Thoracic aorta (tissue), 1 donor: ENCODE measurements around the genes KCNK5 and UNC5CL.

DNA sequence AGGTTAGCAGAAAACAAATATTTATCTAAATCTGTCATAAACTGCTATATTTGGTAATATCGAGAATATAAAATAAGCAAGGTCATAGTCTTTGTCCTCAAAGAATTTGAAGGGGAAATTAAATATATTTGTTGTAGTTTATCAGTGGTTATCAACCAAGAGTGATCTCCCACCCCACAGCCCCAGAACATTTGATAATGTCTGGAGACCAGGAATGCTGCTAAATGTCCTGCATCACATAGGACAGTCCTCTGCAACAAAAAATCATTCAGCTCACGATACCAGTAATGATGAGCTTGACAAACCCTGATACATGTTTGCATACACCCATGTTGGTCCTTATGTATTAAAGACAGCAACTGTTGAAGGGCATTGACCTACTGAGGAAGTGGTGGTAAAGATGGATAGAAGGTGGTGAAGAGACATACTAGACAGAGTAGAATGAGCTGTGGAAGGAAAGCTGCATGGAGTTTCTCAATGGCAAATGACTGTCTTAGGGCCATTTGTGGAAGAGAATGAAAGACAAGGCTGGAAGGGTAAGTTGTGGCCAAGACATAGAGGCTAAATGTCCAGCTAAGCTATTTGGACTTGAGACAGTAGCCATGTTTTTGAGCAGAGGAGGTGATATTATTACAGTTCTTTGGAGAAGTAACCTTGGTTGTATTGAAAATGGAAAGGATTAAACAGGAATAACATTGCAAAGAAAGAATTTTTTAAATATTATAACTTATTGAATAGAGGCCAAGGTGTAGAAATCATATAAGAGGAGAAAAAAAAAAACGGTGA, 243.9 kb downstream of the ZFAND3 start:
- RAMPAGE, long total RNA: no peak

- RAMPAGE, long total RNA: no peak
These were observed 208.3 kb downstream of the BTBD9 start for GRCh38 chr6:38431447-38431849.

DNA sequence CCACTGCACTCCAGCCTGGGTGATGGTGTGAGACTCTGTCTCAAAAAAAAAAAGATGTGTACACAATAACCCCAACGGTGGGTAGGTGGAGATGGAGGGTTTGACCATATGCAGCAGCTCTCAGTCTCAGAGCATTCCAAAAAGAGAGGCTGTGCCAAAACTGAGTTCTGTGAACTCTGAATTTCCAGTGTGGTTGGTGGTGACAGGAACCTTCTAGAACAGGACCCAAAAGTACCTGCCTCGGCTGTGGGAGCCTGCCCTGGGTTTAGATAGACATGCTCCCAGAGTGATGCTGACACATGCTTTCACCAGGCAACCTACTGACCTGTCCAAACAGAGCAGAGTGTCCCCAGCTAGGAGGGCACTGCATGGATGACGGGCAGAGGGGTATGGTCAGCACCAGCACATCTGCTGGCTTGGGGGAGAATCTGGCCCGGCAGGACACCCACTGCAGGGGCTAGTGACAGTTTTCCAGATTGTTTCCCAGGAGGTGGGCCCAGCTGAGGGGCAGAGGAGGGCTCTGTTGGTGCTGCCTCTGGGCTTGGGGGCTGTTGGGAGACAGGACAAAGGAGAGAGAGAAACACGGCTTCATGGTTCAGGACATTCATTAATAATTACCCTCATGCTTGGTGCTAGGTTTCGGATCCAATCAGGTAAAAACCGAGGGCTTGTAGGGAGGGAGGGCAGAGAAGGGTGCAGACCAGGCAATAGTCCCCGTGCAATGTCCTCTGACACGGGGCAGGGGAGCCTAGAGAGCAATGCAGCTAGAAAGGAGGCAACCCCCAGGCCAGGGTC, 15.1 kb downstream of the KCNK5 start:
- RAMPAGE, long total RNA: no peak

DNA sequence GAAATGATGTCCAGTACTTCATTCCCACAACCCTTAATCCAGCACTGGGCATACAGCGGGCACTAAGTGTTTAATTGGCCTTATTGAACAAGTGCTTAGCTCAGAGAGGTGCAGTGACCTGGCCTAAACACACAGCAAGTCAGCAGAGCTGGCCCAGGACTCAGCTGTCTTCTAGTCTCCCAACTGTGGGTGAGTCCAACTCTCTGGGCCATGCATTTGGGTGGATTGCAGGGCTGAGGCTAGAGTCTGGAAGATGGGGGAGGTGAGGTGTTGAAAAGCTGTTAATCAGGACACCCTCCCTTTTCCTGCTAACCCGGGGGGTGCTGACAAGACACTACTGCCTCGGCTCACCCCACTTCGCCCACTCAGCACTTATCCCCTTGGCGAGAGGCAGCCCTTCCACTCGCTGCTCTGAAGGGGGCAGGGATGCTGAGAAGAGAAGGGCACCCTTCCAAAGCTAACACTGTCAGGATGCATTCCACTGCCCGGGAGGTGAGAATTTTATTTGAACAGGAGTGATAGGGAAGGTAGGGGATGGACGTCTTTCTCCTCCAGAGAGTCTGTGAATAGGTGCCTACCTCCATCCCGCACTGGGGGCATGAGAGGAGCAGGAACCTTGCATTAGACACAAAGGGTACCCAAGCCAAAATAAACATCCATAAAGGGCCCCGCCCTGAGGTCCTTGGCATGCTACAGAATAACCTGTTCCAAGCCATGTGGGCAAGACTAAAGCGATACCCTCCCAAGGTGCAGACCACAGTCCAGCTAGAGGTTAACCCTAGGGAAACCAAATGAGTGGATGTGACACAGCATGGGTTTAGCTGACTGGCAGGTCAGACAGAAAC, 14.1 kb downstream of the KCNK5 start:
- RAMPAGE, long total RNA: no peak

- RAMPAGE, long total RNA: no peak
These were observed at the start of gene KCNK5 for GRCh38 chr6:39228876-39229774. TSS of gene KCNK5 (minus strand) at chr6:39229475.

DNA sequence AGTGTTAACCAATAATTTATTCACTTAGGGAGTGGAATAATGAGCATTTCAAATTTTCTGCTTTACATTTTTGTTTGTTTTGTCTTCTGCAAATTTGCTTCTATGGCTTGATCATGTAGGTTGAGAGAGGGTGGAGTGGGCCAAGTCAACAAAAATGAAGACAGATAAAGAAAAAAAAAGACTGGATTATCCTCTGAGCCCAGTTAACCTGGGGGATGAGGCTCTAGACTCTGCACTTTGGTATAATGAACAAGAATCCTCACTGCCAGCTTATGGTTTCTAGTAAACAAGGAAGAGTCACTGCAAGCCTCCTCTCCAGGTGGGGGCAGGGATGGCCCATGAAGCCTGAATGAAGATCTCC, 37.8 kb downstream of the KCNK17 start:
- RAMPAGE, long total RNA: no peak

DNA sequence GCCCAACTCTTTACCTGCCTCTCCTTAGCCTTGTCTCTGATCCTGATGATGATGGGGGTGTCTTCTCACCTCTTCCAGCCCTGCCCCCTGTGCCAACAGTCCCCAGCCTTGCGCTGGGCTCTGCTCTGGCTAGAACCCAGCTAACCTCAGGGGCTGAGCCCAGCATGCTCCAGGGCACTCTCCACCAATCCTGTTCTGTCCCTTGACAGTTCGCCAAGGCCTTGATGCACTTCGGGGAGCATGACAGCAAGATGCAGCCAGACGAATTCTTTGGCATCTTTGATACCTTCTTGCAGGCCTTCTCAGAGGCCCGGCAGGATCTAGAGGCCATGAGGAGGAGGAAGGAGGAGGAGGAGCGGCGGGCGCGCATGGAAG, 33.2 kb downstream of the MOCS1 start:
- RAMPAGE, long total RNA: no peak

GRCh38 chr6:39945494-39946152, 11.4 kb upstream of the MOCS1 start:
- RAMPAGE, long total RNA: no peak

GRCh38 chr6:40109259-40109740, 175.0 kb upstream of the MOCS1 start:
- RAMPAGE, long total RNA: no peak

- RAMPAGE, long total RNA: no peak
These were observed 311.0 kb downstream of the LRFN2 start for GRCh38 chr6:40276174-40276575.

DNA sequence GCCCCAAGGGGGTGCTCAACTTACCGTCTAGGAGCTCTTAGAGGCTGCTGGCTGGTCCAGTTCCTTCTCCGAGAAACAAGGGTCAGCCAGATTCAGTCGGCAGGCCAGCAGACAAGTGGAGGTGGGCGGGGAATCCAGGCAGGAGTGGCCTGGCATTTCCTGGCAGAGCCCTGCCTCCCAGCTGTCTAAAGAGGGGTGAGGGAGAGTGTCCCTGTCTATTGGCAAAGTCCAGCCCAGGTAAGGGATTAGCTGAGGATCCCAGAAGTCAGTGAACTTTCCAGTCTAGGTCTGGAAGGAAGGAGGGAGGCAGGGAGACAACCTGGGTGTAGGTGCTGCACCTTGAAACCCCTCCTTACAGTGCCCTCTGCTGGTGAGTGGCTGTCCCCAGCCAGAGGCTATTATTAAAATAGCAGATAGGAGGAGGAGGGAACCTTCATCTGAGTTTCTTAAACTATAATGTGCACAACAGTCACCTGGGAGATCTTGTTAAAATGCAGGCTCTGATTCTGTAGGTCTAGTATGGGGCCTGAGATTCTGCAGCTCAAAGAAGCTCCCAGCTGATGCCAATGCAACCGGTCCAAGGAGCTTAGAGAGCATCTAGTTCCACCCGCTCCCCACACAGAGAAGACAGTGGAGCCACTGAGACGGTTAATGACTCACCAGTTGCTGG, at the start of gene UNC5CL:
Gene UNC5CL, minus strand, starts transcription at position 84 of the 670 bp plus-strand sequence.
- RAMPAGE, long total RNA: no peak

DNA sequence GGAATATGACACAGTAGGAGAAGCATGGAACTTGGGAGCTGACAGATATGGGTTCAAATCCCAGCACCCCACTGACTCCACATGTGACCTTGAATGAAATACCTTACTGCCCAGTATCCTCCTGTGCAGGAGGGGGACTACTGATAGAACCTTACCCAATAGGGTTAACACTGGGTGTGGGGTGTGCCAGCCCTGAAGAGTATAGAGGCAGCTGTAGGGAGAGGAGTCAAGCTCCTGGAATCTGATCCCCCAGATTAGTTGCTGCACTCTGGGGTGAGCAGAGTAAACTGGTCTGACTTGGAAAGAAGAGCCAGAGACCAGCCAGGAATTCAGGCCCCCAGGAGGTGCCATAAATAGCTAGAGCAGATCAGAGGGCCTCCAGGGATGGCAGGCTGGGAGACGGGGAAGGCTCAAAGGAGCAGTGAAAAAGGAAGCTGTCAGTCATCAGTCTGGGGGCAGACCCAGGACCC, 3.5 kb upstream of the APOBEC2 start:
- RAMPAGE, long total RNA: no peak

DNA sequence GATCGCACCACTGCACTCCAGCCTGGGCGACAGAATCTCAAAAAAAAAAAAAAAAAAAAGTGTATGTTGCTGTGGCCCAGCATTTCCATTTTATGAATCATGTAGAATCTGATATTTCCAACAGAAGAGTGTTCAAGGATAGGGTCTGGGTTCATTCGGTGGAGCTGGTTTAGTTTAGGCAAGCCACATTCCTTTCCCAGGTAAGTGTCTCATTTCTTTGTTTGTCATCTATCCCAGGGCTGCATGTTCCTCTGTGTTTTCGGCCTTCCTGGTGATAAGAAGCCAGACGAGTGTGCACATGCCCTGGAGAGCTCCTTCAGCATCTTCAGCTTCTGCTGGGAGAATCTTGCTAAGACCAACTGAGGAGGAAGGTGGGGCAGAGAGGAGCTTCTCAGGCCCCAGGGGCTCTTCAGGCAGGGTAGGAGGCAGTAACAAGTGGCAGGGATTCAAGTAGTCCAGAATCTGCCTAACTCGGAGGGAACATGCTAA, 38.3 kb downstream of the NFYA start:
- RAMPAGE, long total RNA: no peak

GRCh38 chr6:41287967-41288420, 1.5 kb upstream of the TREM1 start:
- RAMPAGE, long total RNA: no peak

GRCh38 chr6:41406721-41407151, 71.3 kb downstream of the NCR2 start:
- RAMPAGE, long total RNA: no peak

GRCh38 chr6:41442620-41443255, 103.4 kb upstream of the FOXP4 start:
- RAMPAGE, long total RNA: no peak

- RAMPAGE, long total RNA: no peak
These were observed 18.1 kb upstream of the FOXP4 start for GRCh38 chr6:41527896-41528588.

DNA sequence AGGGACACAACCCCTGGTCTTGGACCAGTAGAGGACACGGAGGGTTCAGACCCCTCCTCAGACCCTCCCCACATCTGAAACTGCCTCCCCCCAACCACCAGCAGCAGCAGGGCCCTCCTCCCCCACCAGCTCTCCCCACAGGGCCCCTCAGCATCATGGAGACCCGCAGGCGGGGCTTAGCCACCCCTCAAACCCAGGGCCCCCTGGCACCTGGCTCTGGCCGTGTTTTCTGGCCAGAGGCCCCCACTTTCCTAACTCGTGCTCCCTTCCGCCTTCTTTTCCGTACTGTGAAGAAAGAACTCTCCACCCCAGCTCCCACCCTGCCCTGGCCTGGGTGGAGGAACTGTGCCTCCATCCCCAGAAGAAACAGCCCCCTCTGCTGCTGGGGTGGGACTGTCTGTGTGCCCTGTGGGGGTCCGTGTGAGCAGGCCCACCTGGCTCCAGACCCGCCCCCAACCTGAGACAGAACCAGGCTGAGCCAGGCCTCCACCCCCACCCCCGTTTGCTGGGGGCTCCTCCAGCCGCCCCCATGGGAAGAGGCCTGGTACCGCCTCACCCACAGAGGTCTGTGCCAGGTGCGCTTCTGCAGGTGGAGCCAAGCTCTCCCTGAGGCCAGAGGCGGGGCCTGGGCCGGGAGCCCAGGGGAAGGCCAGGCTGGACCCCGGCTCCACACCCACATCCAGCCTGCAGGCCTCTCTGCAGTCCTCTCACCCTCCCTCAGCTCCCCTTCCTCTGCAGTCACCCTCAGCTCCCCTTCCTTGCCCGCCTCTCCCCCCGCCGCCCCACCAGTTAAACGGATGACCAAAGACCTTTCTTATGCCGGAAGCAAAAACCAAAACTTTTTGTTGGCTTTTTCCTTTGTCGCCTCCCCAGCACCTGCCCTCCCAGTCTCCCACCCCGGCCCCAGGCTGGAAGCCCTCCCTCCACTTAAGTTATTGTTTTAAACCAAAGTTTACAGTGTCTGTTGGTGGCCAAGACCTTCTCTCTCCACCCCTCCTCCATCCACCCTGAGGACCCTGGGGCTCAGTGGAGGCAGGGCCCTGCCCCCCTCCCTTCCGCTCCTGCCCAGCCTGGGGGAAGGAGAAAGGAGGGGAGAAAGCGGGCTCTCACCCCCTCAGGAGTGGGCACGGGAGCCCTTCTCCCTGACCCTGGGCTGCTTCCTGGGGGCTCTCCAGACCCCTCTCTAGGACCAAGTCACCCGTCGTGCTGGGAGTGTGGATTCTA, 38.7 kb upstream of the MDFI start:
- RAMPAGE, long total RNA: start-site peak on the plus strand centred at position 260 of the sequence, 61 bp wide, 20 reads; start-site peak on the plus strand centred at position 955 of the sequence, 101 bp wide, 17 reads

DNA sequence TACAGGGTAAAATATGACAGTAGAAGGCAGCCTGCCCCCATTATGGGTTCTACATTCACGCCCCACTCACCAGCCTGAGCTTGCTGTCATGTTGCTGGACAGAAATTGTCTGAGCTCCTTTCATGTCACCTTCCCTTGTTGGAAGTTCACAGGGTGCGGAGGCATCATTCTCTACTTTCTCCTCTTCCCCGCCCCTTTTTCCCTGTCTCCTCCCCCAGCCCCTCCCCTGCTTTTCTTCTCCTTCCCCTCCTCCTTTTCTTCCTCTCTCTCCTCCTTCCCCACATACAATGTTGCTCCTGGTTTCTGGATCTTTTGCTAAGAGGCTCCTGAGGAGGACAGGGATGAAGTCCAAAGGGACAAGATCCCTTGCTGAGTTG, 656 bp upstream of the TFEB start:
- RAMPAGE, long total RNA: no peak

DNA sequence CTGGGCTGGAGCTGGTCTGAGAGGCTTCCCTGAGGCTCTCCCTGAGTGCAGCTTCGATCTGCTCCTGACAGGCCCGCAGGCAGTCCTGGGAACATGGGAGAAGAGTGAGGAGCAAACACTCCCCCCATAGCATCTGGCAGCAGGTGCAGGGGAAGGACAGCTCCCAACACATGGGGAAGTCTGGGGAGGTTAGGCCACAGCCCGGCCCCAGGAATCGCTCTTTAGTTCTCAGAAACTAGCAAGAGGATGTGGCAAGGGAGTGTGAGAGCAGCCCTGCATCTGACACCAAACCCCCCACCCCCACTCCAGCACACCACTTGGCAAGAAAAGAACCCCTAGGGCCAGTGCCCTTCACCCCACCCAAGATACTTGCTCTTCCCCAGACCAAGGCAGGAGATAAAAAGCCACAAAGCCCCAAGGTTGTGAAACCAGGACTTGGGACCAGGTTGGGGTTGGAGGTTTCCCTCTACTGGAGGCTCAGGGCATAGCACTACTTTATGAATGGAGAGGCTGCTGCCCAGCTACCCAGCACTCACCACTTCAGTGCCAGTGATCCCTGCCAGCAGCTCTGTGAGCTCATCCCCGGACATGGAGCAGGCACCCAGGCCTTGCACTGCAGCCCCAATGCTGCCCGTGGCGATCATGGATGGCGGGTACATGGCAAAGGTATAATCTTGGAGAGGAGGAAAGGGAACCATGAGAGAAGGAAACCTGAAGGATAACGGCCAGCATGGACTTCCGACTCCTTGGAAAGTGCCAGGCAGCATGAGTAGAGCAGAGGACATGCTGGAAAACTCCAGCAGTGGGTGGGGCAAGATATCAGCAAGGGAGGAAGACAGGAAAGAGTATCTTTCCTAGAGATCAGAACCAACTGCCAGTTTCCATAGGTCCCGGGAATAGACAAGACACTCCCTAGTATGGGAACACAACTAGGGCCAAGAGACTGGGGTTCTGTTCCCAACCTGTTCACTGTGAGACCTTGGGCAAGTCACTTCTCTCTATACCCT, 5.3 kb downstream of the CCND3 start:
- RAMPAGE, long total RNA: no peak